A172 (cell line): ENCODE measurements around the genes TAP1, ITPR3 and MLN.

- RAMPAGE, long total RNA = start-site peak on the plus strand at chr6:32854165-32854216, 210 and 164 reads in 2 replicates
Observed at GRCh38 chr6:32853368-32854324, at the start of gene TAP1. Gene TAP1, minus strand, starts transcription at chr6:32853704.

DNA sequence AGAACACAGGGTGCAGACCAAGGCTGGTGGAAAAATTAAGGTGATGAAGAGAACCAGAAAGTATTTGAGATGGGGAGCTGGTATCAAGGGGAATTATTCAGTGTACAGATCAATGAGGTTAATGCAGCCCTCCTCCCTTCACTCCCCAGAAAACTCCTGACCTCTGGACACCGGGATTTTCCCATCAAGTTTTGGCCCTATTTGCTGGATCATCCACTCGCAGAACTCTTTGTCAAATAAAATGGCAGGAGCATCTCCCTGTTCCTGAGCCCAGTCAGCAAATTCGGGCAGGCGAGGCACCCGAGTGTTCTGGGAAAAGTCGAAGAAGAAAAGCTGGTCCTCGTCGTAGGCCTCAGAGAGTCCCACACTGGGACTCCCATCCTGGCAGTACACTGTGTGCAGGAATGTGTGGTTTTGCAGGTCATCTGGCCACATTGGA, 2.5 kb downstream of the HLA-DMA start:
- RAMPAGE, long total RNA = no peak

DNA sequence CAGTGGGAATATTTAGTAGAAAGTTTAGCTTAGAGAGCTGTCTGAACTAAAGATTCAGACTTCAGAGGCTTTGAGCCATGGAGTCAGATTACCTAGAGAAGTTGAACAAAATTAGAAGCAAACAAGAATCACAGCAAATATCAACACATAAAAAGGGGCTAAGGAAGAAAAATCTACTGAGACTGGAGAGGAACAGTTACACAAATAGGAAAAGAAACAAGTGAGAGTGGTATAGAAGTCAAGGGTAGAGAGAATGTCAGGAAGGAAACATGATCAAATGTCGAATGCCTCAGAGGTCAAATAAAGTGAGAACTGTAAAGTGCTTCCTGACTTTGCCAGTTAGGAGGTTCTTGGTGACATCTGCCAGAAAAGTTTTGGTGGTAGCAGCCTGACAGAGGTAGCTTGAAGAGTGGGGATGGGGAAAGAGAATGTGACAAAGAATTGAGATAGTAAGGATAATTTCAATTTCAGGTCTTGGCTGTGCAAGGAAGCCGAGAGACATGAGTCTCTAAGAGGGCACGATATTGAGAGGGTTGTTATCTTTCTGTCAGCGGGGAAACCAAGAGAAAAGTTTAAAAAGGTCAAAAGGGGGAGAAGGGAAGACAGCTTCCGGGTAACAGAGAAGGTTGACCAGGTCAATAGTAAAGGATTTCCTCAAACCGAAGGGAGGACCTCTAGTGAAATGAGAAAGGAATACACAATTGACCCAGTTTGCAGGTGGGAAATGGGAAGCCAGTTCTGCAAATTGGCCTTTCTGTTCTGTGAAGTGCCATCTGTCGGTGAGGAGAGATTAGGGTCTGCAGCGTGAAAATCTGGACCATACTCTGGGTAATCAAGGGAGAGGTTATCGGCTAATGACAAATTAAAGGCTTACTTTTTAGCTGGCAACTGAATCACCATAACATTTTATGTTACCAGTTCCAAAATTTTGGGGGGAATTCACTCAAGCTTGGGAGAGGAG, 1.1 kb upstream of the BRD2 start:
- RAMPAGE, long total RNA = no peak

DNA sequence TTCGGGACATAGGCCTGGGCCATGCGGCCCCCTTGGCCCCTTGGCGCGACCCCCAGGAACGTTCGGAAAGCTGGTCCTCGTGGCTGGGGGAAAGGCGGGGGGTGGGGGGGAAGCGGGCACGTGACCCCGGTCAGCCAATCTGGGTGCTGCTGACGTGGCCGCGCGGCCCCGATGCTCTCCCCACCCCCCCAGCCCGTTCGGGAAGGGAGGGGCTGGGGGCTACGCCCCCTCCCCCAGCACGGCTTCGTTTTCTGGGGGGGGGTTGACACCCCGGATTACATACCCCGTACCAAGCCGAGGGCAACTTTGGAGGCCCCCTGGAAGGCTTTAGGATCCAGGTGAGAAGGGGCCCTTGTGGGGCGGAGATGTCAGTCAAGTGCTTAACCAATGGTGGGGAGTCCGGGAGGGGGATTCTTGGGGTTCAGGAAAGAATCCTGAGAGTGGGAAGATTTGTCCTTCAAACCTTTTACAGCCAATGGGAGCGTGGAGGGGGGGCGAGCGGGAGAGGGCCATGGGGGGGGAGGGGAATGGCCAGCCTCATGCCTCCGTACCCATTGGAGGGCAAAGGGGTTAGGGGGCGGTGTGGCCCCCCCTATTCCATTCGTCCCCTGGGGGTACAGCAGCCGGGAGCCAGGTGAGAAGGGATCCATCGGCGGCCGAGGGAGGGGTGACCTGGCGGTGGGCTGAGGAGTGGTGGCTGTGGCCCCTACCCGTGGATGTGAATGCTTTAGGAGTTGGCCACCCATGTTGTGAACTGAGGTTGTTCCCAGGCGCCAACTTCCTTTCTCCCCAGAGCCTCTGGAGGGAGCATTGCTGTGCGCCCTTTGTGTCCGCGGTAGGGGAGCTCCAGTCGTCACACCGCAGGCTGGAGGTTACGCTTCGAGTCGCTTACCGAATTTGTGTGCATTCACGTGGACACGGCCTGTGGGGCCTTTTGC, 594 bp downstream of the BRD2 start:
- RAMPAGE, long total RNA = no peak

DNA sequence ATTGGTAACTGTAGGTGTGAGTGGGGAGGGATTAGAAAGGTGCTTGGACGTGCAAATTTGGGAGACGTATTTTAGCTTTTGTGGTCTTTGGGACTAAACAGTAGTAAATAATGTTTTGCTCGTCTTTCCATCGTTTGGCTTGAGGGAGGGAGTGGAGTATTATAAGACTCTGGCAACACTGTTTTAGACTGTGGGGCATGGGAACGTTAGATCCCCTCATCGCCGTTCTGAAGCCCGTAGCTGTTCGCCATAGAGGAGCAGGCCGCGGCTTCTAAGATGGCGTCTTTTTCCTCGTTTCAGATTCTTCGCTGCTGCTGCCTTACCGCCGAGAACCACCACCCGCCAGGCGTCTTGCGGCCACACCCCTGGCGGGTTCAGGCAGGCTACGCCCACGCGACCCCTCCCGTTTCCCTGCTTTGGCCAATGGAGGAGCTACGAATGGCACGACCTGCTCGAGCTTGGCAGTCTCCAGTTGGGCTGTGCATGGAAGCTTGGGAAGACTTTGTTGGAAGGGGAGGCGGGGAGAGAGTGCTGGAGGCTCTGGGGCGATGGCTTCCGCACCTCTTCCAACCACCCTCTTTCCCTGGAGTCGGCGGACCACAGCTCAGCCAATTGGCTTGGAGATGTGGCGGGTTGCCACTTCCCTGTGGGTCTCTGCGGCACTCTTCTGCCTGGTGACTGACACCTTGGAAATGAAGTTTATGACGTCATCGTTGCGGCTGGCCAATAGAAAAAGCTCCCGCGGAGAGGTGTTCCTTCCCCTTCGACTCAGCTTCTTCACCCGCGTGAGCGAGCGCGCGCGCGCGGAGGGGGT, 3.1 kb downstream of the BRD2 start:
- RAMPAGE, long total RNA = no peak

- RAMPAGE, long total RNA = no peak
Observed at GRCh38 chr6:33028351-33028835, 19.0 kb upstream of the HLA-DOA start.

- RAMPAGE, long total RNA = no peak
Observed at GRCh38 chr6:33207298-33207512, 1.1 kb upstream of the RING1 start.

GRCh38 chr6:33313129-33313217, 905 bp downstream of the TAPBP start:
- RAMPAGE, long total RNA = no peak

GRCh38 chr6:33404603-33405128, 6.1 kb upstream of the PHF1 start:
- RAMPAGE, long total RNA = no peak

DNA sequence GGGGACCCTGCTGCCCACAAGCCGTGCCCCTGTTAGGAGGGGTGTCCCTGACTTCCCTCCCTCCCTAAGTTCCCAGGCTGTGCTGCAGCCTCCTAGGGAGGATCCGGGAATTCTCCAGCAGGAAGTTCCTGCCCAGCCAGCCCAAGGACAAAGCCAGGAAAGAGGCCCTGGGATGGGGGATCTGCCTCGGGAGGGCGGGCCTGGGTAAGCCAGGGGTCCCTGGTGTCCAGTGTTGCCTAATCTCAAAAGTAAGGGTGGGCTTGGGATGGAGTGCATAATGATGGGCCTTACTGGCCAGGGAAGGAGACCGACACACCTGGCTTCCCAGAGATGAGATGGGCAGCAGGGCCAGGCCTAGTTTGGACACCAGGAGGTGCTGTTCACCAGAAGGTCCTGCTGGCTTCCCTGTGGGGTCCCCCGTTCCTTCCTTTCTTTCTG, 9.4 kb upstream of the BAK1 start:
- RAMPAGE, long total RNA = no peak

DNA sequence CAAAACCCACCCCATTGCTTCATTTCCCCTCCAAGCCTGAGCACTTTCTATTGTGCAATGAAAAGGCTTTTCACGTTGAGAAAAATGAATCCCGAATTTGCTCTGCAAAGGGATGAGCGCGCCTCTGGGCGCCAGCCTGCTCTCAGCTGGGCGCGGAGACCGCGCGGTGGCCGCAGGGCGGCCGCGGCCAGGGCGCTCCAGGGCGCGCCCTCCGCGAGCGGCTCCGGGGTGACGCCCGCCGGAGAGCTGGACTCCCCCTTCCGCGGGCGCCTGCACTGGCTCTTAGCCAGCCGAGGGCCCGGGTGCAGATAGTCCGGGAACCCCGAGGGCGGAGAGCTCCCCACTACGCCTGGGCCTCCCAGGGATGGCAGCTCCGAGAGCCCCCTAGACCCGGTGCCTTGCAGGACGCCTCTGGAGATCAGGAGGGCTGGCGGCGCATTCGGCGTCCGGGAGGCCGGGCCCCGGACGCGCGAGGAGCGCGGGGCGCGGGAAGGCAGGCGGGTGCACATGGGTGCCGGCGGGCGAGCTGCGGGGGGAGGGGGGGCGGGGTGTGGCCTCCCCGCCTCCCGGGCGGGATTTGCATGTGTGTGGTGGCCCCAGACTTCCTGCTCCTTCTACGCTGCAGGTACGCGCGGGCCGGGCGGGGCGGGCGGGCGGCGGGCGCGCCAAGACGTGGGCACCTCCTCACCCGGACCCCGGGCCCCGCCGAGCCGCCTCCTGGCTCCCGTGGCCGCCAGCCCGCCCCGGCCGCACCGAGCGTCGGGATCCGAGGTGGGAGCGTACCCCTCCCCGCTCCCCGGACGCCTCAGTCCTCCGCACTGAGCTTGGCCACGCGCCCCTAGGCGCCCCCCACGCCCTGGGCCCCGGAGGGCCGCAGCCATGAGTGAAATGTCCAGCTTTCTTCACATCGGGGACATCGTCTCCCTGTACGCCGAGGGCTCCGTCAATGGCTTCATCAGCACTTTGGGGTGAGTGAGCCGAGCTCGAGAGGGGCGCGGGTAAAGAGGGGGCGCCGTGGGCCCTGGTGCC, at the start of gene ITPR3:
TSS of gene ITPR3 (plus strand) at position 599 of the 1,029 bp plus-strand sequence.
- RAMPAGE, long total RNA = no peak

GRCh38 chr6:33633361-33634371, 12.5 kb downstream of the ITPR3 start:
- RAMPAGE, long total RNA = no peak

DNA sequence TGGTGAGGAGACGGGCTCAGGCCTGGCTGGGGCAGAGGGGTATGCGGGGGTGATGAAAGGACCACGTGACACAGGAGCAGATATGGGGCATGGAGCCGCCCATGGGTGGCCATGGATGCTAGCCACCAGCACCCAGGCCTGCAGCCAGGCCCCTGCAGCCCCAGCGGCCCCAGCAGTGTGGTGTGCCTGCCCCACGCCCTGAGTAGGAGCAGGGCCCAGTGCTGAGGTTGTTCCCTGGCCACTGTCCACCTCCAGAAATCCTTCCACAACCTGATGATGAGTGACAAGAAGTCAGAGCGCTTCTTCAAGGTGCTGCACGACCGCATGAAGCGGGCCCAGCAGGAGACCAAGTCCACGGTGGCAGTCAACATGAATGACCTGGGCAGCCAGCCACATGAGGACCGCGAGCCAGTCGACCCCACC, 26.4 kb downstream of the UQCC2 start:
- RAMPAGE, long total RNA = no peak

DNA sequence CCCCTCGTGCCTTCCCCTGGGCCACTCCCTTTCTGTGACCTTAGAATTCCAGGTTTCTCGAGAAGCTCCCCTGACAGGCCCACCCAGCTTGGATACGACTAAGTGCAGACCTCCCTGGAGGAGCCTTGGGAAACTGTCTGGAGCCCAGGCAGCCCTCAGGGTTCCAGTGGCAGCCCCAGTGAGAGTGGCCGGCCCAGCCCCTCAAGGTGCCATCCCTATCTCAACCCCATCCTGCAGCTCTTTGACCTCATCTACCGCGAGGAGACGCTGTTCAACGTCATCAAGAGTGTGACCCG, 20.9 kb downstream of the UQCC2 start:
- RAMPAGE, long total RNA = no peak

- RAMPAGE, long total RNA = no peak
Observed at GRCh38 chr6:33692584-33693157, 18.8 kb downstream of the UQCC2 start.

GRCh38 chr6:33709981-33710653, 1.4 kb downstream of the UQCC2 start:
- RAMPAGE, long total RNA = no peak

DNA sequence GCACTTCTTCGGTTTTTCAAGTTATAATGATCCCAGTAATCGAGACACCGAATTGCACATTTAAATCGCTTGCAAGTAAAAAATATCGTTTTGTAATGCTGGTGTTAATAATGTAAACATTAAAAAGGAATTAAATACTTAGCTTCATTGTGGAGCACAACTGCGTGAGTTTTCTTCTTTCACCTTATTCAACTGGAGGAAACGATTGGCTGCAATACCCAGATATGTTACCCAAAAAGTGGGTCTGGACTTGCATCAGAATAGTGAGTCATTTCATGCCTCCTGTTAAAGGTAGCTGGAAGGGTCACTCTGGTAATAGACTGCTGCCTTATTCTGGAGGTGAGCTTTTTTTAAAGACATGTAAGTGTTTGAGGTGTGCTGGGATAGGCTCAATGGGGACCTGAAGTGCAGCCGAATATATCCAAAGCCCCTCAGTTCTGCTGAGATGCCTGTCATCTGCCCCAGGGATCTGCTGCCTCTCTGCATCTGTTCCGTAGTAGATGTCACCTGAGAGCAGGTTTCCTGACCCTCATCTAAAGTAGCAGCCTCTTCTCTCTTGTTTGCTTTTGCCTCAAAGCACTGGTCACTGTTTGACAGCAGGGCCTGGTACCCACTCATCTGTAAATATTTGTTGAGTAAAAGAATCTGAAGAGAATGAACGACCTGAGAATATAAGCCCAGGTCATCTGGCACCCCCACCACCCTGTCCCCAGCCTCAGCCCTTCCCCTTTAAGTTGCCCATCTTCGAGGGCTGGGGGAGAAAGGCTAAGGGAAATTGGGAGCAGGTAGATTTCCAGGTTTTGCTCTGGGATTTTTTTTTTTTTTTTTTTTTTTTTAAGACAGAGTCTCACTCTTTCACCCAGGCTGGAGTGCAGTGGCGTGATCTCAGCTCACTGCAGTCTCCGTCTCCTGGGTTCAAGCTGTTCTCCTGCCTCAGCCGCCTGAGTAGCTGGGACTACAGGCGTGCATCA, 5.6 kb upstream of the UQCC2 start:
- RAMPAGE, long total RNA = no peak

- RAMPAGE, long total RNA = no peak
Observed at GRCh38 chr6:33803962-33804496, at the start of gene MLN. Gene MLN, minus strand, starts transcription at chr6:33804003.

GRCh38 chr6:33824289-33824743, 20.5 kb upstream of the MLN start:
- RAMPAGE, long total RNA = no peak

DNA sequence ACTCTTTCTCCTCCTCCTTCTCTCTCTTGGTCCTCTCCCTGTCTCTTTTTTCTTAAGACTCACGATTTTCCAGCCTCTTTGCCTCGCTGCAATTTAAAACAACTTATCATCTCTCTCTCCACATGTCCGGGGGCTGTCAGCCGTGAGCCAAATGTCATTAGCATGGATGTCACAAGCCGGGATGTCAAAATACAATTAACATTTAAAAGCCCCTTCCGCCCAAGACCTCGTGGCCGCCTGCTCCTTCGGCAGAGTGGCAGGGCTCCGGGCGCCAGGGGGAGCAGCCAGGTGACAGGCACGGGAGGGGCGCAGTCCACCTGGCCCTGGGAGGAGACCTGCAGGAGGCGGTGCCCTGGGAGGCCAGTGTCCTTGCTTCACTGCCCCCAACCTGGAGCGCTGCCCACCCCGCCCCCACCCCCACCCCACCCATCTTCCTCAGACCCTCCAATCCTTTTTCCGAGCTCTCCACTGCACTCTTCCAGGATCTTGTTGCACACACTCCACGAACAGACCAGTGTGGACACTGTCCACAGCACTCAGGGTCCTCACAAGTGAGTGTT, 5.5 kb upstream of the GRM4 start:
- RAMPAGE, long total RNA = no peak